Fallopian tube (tissue), 1 donor: ENCODE measurements around the gene SLC25A4.

GRCh38 chr4:184983800-184984365 lies 34.4 kb upstream of the HELT start:
- PRO-cap: no peak

GRCh38 chr4:184988689-184989101 lies 29.6 kb upstream of the HELT start:
- PRO-cap: no peak

GRCh38 chr4:185005026-185005570 lies 13.2 kb upstream of the HELT start:
- PRO-cap: unidirectional peak, plus-strand start at chr4:185005306

- PRO-cap: no peak
These were observed 57.0 kb upstream of the SLC25A4 start for GRCh38 chr4:185085938-185086610.

DNA sequence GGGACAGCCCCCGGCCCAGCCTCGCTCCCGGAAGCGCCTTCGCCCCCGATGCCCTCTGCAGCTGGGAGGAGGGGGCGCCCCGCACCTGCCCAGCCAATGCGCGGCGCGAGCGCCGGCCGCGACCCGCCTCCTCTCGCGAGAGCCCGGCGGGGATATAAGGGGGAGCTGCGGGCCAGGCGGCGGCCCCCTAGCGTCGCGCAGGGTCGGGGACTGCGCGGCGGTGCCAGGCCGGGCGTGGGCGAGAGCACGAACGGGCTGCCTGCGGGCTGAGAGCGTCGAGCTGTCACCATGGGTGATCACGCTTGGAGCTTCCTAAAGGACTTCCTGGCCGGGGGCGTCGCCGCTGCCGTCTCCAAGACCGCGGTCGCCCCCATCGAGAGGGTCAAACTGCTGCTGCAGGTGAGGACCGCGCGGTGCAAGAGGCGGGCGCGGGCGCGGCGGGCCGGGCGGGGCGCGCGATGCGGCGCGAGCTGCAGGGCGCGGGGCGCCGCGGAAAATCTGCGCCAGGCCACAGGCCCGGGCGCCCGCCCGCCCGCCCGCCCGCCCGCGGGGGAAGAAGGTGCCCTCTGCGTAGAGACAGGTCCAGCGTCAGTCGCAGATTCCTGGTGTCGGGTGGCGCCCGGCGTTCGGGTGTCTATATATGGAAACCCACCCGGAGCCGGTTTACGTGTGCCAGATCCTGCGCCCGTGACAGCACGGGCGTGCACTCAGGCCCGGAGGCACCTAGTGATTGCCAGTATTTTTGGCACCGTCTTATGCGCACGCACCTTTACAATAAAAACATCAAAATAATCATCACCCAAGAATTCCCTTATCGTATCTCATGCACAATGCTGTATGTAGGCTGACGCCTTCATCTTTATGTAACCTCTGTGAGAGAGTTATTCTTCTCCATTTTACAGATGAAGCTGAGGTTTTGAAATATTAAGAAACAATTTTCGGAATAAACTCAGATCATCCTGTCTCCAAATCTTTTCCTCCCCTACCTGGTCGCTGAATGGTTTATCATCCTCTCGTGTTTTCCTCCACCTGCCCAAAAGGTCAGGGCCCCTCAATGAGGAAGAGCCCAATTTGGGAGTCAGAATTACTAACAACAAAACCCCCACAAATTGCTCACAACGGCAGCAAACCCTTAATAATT lies at the start of gene SLC25A4:
TSS of gene SLC25A4 (plus strand) at position 182 of the 1,141 bp plus-strand sequence.
- PRO-cap: bidirectional peak, plus-strand start at position 193 of the sequence, minus-strand start at position 50 of the sequence; bidirectional peak, plus-strand start at position 666 of the sequence, minus-strand start at position 614 of the sequence

DNA sequence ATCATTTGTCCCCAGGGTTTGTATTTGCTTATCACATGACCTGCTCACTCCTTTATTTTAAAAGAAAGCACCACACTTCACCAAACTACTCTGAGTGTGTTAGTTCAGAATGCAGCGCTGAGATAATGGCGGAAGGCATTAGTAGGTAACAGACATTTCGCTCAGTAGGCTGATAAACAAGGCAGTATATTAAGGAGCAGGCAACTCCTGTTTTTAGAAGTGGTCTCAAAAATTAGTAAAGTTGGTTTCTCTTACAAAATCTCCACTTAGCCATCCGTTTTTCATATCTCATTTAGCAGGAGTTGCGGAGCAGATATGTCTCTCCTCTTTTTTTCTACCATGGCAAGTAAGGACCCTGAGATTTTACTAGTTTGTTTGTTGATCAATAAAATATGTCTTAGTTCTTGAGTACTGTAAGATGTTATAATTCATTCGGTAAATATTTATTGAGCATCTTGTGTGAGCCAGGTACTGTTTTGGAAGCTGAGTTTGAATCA lies 1.8 kb downstream of the SNX25 start:
- PRO-cap: no peak

GRCh38 chr4:185219487-185219797 lies 10.0 kb downstream of the SNX25 start:
- PRO-cap: no peak

DNA sequence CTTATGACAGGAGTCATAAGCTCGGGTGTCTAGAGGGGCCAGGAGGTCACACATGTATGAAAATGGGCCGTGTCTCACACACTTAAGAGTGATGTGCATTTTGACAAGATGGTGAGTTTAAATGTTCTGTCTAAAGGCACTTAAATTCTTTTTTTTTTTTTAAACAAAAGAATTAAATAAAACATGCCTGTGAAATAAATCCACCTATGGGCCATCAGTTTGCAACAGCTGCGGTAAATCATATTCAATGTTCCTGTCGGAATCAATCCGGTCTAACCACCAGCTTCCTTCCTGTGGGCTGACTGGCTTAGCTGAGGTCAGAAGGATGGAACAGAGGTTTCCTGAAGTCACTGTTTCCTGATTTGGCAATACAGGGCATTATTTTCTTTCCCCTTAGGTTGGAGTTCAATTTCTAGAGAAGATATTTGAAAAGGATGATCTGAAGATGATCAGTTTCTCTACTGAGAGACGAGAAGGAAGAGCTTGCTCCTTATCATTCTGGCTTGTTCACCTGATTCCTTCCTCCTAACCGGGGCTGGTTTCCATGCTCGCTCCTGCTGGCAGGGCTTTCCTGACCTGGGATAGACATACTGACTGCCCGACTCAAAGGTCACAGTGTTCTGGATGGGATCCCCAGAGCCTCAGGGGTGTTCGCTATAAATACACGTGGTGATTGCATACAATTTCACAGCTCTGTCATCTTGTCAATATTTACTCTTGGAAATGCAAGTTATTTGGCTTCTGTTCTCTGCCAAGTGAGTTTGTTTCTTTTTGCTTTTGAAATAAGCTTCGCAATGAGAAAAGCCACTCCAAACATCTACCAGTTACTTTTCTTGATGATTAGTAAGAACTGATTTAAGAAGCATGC lies 21.7 kb downstream of the PDLIM3 start:
- PRO-cap: no peak

DNA sequence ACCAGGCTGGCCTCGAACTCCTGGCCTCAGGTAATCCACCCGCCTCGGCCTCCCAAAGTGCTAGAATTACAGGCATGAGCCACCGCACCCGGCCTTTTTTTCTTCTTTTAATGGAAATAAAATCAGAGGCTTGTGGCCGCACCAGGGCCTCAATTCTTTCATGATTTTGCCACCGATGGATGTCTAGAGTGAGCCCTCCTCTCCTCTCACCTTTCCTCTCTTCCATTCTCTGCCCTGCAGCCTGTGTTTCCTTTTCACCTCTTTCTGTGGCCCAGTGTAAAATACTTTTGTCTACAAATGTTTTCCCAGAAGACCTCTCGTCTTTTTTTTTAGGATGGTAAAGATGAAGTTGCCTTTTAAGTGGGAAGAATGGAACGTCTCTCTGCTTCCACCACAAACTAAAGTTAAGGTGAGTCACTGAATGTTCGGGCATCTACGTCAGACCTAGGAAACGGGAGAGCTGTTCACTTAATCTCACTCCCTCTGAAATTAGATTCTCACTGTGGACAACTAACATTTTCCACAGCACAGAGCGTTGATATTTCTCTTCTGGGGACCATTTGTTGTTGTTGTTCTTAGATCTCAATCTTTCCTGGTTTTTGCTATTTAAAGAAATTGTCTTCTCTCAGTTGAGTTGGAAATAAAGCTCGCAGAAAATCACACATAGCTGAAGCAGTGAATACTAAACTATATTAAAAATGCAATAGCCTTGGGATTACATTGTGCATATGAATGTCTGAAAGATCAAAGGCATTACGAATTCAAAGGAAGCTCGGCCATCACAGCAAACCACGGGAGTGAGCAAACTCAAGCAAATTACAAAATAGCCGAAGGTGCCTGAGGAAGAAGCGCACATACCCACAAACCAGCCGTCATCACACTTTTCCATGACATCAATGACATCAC lies 53.8 kb upstream of the PDLIM3 start:
- PRO-cap: no peak

GRCh38 chr4:185730248-185730756 lies 81.7 kb downstream of the SORBS2 start:
- PRO-cap: no peak

DNA sequence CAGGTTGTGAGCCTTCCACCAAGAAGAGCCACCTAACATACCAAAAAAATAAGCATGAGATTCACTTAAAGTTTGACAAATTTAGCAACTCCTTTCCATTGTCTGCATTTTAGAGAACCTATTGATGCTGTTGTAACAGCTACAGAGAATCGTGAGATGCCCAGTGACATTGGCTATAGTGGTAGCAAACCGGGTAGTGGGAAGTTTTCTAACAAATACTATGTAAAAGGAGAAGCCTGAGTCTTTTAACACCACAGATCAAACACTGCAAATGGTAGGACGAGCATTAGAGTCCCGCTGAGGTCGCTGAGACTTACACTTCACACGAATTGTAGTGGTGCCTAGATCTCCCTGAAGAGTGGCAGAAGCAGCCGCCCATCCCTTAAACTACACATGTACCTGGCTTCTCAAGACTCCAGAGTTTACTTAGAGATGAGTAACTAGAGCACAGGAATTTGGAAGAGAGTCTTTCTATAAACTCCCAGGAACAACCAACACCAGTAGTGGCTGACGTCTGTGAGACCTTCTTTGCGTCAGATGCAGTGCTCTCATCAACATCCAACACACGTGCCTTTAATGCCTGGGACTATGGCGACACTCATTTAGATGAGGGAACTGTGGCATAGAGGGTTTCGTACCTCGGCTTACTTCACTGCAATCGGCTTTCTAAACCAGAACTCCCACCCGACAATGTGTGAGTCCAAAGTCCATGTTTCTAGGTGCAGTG lies 12.6 kb downstream of the SORBS2 start:
- PRO-cap: no peak

GRCh38 chr4:185820181-185820479 lies 8.1 kb upstream of the SORBS2 start:
- PRO-cap: no peak

DNA sequence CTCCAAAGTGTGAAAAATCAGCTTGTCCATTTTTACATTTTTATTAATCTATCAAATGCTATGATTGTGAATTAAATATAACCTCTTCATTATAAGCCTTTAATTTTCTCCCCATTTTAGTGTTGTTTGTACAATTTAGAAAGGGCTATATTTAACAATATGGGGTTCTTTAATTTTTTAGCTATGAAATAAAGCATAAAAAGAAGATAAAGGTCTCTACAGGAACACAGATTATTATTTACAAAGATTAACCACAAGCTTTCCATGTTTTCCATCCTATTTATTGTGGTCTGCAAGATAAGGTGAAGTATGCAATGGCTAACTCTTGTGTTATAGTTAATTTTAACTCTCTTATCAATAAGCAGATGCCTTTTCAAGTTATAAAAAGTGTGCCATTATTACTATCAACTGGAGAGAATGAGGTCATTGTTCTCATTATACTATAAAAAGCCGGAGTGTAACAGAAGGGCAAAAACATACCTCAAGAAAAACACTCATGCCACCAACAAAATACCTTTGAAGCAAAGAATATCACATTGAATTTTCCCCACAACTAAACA lies 51.8 kb upstream of the SORBS2 start:
- PRO-cap: no peak

DNA sequence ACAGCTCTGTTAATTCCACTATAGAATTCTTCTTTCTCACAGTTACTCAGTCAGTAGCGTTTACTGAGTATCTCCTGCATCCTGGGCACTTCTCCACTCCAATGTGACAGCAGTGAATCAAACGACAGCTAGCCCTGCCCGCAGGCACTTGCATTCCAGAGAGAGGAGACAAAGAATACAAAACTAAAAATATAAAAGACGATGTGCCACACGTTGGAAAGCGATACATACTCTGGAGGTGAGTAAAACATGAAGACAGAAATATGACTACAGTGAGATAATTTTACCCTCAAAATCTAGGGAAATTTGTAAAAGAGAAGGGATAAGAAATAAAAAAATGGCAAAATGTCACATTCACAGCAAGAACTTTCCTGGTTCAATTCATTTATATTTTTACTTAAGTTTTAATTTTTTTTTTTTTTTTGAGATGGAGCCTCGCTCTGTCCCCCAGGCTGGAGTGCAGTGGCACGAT lies 53.4 kb upstream of the TLR3 start:
- PRO-cap: no peak

DNA sequence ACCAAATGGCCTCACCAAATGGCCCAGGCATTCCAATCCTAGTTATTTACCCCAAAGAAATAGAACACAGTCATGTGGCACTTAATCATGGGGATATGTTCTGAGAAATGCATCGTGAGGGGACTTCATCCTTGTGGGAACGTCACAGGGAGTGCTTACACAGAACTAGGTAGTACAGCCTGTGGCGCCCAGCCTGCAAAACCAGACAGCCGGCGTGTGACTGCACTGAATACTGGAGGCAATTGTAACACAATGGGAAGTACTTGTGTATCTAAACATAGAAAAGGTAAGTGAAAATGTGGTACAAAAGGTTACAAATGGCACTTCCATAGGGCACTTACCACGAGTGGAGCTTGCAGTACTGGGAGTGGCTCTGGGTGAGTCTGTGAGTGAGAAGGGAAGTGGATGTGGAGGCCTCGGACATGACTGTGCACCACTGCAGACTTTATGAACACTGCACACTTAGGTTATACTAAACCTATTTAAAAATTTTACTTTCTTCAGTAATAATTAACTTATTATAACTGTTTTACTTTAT lies 5.2 kb downstream of the TLR3 start:
- PRO-cap: no peak

DNA sequence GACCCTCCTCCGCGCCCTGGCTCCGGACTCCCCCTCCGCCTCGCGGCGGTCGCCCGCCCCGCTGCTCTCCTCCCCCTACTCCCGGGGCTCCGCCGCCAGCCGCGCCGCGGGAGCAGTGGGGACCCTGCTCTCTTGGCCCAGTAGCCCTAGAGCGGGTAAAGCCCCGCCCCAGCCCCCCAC lies 36.2 kb downstream of the TLR3 start:
- PRO-cap: no peak

GRCh38 chr4:186192132-186192849 lies 924 bp downstream of the CYP4V2 start:
- PRO-cap: unidirectional peak, minus-strand start at chr4:186192348; unidirectional peak, minus-strand start at chr4:186192505

- PRO-cap: no peak
These were observed 10.8 kb downstream of the CYP4V2 start for GRCh38 chr4:186201850-186202899.

DNA sequence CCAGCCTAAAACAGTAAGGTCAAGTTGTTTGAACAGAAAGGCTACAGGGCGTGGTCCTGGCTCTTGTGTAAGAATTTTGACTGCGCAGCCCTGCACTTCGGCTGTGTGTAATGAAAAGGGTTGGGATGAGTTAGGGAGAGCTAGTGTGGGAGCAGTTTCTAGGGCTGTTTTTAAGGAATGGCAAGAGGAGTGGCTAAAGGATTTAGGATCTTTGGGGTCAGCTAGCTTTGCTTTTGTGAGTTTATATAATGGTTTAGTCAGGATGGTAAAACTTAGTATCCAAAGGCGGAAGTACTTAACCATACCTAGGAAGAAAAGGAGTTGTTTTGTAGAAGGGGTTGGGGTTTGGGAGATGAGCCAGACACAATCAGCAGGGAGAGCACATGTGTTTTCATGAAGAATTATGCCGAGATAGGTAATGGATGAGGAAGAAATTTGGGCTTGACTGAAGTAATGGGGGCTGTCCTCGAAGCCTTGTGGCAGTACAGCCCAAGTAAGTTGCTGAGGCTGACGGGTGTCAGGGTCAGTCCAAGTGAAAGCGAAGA lies 16.8 kb downstream of the KLKB1 start:
- PRO-cap: no peak

DNA sequence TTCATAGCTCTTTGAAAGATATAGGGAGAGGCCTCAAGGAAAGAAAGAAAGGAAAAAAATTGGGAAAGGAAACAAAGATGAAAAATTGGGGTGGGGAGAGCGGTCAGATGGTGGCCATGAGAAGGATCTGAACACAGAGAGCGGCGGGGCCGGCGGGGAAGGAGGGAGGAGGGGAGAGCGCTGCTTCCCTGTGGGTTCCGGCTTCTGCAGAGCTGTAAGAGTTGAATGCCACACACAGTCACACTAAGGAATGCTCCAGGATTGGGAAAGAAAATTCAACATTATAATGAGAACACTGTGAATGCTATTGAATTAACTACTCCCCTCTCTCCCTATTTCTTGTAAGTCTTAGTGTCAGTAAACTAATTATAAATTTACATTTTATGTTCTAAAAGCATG lies 728 bp downstream of the F11 start:
- PRO-cap: no peak